GM19239 (cell line): ENCODE measurements around the gene PTBP2.

GRCh38 chr1:94025929-94026426 lies 95.0 kb downstream of the ABCA4 start:
- RRBS: no CpG with 5 or more reads among the region's 8 CpGs

DNA sequence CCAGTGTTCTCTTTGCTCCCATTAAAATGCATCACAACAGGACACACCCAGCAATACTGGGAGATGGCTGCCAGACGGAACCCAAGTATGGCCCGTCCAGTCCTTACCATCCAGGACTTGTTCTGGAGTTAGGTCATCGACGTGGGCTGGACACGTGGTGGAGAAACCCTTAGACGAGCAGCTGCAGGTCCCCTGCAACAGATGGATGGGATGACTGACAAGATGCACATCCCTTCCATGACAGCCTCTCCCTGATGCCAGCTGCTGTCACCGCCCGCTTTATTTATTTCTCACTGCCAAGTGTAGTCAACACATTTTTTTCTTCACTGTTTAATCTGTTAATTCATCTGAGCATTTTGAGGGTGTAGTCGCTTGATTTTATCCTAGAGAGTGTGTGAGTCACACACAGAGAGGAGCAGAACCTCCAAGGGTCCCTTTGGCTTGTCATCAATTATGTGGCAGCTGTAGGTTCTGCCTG lies 81.0 kb downstream of the ABCA4 start:
- RRBS: no CpG with 5 or more reads among the region's 9 CpGs

- RRBS: no CpG with 5 or more reads among the region's 24 CpGs
Observed at GRCh38 chr1:94045220-94046070, 75.5 kb downstream of the ABCA4 start.

DNA sequence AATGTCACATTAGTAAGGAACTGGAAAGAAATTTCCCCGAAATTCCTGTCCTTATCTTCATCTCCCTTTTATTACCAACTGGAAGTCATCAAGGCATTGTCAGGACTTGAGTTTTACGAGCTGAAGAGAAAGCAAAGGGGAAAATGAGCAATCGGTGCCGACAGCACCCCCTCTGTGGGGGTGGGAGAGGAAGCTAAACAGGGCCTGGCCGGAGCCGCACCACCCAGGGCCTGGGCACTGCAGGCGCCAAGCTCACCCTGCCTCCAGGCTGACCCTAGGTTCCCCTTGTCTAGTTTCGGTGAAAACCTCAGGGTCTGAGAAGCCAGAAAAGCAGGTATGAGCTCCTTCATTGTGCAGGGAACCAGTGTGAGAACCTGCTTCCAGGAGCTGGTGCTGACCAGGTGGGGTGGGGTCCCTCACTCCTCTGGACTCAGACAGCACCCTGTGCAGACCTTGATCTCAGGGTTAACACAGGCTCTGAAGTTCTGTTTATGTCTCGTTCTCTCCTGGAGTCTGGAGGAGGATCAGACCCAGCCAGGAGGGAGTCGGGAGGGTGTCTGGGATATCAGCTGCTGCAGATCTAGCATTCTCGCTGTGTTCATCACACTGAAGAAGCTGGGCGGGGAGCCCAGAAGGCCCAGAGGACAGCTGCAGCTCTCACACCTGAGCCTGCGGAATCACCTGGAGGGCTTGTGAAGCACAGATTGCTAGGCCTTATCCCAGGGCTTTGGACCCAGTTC lies 19.6 kb downstream of the ABCA4 start:
- RRBS: no CpG with 5 or more reads among the region's 13 CpGs

DNA sequence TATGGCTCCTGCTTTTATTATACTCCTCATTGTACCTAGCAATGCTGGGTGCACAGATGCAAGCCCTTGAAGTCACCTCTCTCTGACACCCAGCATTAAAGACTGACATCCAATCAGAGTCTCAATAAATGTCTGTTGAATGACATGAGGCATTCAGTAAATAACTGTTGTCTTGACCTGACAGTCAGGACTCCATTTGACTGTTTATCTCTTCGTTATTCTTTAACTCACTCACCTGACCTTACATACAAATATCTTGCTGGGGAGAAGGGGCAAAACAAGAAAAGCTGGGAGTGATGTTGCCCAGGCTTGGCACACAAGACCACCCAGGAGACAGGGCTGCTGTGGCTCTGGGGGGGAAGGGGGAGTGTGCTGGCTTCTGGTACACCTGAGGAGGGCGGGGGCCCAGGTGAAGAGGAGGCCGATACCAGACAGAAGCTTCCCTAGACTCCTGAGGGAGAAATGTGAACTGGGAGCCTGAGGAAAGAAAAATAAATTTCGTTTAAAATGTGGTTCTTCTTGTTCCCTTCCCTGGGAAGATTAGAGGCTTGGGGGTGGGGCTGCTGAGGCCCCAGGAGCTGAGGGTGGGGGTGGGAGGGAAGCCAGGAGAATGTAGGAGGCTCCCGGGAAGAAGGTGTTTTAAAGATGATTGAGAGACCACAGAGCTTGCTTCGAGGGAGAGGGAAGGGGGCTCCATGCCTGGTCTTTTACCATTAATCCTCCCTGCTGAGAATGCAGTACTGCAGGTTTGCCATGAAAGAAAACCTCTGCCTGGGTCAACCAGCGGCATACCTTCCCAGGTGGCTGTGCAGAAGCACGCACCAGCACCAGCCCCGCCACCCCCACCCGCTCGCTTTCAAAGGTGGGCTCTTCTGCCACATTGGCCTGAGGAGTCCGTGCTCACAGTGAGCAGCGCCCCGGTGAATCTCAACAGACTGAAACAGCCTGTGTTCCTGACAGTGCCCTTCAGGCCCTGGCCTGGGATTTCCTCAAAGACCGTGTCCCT lies 15.6 kb downstream of the ABCA4 start:
- RRBS: no CpG with 5 or more reads among the region's 15 CpGs

GRCh38 chr1:94235624-94236154 lies 1.7 kb downstream of the ARHGAP29 start:
- RRBS: no CpG with 5 or more reads among the region's 6 CpGs

DNA sequence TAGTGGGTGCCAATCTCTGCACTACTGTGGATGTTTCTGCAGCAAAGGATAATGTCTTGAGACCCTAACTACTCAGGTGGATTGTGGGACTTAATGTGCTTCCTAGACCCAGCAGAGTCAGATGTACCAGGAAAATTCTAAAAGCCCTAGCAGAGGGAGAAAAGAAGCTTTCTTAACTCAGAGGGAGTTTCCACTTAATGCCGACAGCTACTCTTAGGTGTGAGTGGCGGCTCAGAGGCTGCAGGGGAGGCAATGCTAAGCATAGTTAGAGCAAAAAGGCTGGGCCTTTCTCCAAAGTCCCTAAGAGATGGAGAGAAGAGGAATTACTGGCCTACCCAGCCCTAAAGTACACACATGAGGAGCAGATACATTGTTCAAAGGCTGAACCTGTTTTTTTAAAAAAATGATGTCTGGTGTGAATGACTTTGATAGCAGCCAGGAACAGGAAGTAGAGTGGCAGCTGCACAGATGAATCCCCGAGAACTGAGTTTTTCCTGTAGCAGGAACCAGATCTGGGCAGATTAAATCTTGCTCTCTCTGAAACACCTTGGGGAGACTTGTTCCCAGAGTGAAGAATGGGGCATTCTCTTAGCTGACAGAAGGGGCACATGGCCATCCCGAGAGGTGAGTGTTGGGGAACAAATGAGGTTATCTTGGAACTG lies 33.4 kb upstream of the ABCD3 start:
- RRBS: no CpG with 5 or more reads among the region's 4 CpGs

DNA sequence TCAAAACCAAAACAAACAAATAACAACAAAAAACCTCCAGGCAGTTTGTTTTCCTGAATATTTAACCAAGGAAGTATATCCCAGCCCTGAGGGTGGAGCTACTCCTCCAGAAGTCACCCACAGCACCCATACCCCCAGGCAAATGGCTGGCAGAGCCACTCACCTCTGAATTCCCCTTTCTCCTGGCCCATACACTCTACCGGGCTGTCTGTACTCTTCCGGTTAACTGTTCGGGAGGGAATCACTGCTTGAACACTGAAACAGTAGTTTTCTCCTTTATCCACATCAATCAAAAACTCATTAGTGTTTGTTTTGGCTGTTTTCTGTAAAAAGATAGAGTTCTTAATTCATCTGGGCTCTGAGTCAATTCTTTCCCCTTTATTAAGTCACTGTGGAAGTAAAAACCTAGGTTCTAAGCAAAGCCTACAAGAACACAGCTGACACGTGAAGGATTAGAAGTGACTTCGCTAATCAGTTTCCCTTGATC lies 9.4 kb downstream of the F3 start:
- RRBS: no CpG with 5 or more reads among the region's 5 CpGs

DNA sequence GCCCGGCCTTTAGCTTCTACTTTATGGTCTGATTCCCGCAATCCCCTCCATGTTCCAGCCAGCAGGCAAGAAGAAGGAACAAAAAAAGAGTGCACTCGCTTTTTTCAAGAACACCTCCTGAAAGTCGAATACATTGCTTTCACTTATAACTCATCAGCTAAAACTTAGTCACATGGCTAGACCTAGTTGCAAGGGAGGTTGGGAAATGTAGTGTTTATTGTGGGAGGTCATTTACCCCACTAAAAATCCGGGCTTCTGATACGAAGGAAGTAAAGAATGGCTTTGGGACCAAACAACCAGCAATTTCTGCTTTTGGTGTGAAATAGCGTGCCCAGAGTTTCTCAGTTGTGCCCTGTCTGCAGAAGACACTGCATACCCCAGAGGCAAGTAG lies 57.5 kb upstream of the F3 start:
- RRBS: no CpG with 5 or more reads among the region's 7 CpGs

GRCh38 chr1:94636600-94637025 lies 95.1 kb upstream of the F3 start:
- RRBS: no CpG with 5 or more reads among the region's 3 CpGs

DNA sequence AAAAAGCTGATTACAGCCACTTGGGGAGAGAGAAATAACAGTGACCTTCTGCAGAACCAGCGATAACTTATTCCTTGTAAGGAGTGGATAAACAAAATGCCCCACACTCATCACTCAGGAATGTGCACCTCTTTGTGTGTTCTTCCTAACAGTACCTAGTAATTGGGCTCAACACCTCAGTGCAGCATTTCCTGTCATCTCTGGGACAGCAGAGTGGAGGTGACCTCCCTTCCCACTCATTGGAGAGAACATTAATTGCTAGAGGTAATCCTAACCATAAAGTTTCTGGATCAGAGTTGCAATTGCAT lies 112.5 kb upstream of the F3 start:
- RRBS: no CpG with 5 or more reads among the region's 1 CpG

GRCh38 chr1:94875739-94876854 lies 50.8 kb downstream of the CNN3 start:
- RRBS: no CpG with 5 or more reads among the region's 10 CpGs

DNA sequence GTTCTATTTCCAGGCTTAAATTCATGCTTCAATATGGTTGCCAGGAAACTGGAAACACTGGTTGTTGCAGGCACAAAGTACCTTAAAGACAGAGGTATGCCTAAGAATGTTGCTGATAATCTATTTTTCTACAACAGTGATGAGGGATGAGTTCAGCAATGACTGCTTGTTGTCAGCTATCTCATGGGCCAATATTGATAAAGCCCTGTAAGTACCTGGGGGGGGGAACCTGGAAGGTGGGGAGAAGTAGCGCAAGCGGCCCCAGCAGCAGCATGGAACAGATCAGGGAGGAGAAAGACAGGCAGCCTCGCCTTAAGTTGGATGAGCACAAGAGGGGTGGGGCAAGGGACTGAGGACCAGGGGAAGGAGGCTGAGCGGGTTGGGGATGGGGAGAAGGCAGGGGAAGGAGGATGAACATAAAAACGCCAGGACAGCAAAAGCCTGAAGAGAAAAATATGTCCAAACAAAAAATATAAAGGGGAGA lies 70.7 kb downstream of the ALG14 start:
- RRBS: no CpG with 5 or more reads among the region's 5 CpGs

DNA sequence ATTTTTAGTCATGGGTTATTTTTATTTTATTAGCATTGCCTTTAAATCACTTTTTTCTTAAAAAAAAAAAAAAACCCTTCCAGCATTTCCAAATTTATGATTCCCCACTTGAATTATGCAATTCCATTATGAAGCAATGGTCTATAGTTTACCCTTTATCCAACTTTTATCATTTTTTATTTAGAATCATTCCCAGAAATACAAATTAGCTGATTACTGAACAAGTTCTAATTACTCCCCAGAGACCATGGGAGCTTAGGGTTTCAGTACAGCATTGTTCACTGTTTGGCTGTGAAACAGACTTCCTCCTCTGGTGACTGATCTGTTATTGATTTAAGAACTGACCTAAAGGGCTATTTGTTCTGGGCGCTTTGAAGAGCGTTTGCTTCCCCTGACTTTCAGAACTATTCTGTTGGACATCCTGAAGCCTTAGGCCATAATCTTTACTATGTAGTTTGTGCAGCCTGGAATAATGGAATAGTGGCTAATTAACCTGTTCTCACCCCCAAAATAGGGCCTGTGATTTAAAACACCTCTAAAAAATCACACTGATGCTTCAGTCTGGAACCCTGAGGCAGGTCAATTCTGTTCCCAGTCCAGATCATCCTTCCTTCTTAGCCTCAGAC lies 58.8 kb downstream of the ALG14 start:
- RRBS: no CpG with 5 or more reads among the region's 2 CpGs

DNA sequence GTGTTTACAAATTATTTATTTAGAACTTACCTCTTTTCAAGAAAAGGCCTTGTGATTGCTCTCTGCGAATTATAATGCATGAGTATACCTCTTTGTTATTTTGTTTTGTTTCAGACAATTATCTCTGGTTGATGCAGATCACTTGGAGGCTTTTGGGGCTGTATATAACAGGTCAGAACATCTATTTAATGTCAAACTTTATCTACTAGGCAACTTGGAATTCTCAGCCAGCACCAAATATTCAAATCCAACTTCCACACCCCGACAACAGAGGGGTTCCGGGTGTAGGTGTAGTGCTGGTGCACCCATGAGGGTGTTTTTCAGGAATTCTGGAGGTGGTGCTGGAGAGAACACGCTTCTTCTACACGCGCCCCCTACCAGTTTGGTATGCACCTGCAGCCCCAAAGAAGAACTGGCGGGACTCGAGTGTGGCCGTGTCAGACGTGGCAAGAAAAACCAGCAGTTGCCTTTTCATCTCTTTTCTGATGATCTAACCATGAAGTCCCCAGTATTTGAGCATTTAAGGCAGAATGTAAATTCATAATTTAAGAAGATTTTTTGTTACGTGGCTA lies 575 bp upstream of the TLCD4 start:
- RRBS: no CpG with 5 or more reads among the region's 11 CpGs

DNA sequence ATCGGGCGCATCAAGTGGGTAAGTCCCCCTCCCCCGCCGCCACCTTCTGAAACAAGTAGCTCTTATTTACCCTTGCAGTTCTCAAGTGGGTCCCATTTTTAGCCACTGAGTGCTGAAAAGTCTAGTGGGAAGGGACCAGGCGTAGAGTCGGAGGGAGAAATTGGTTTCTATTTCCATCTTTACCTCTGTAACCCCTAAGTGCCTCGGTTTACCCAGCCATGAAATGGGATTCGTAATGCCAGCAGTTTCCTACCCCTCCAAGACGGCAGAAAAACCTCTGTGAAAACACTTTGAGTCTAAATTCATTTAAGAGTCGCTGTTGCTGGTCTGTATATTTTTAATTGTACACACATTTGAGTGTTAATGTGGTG lies 904 bp downstream of the TLCD4 start:
- RRBS: no CpG with 5 or more reads among the region's 10 CpGs

GRCh38 chr1:95742380-95743666 lies 508.8 kb downstream of the RWDD3 start:
- RRBS: 91% methylated on average over 1 of the region's 10 CpGs

- RRBS: 1% methylated on average over 13 of the region's 88 CpGs
Observed at GRCh38 chr1:96721036-96722309, at the start of gene PTBP2. Gene PTBP2, plus strand, starts transcription at chr1:96721784.

GRCh38 chr1:96770641-96771413 lies 49.2 kb downstream of the PTBP2 start:
- RRBS: no CpG with 5 or more reads among the region's 5 CpGs

DNA sequence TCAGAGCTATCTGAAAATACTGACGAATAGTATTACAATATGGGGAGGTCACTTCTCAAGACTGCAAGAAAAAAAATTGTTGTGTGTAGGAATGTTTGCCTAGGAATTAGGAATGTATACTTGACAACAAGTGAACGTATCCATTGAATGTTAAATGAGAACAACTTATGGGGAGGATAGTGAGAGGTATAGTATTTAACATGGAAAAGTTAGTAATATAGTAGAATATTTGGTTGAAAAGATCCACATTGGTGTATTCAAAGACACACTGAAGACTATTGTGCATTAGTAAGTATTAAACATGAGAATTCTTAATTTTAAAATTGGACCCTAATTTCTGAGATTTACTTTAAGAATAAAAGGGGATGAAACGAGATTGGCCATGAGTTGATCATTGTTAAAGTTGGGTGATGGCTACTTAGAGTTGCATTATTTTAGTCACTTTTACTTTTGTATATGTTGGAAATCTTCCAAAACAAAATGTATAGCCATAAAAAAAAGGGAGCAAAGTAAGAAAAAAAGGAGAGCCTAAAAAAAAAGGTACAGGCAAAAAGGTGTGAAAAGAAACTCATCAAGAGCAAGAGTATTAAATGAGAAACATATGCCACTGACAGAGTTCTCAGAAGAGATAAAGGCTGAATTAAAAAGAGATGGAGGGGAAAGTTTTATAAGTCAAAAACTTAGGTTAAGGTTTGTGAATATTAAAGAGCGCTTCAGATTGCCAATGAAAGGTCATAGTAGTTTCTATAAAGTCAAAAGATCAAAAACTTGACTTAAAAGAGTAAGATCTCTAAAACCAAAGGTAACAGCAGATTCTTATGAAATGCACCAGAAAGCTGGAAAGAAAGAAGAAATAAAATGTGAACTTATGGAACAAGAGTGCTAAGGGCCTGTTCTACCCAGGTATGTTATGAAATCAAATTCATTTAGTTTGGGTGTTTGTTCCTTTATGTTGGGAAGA lies 81.6 kb downstream of the PTBP2 start:
- RRBS: no CpG with 5 or more reads among the region's 4 CpGs